ENCODE measurements around the genes DESI1, SREBF2 and SMDT1.

GRCh38 chr22:40329739-40330600 lies 16.3 kb upstream of the ADSL start:
- PRO-cap, result no peak
- RAMPAGE, long total RNA, 2 experiments, result no peak in any of the 2 experiments

DNA sequence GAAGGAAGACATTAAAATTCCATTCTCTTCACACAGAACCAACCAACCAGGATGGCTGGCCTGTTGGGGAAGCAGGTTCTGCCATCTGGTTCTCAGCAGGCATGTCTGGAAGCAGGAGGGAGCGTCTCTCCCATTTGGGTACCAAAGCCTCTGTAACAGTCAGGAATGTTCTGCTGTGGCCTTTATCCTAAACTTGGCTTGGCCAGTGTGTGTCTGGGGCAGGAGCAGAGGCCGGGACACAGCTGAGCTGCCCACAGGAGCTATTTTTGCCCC lies 29.2 kb downstream of the SGSM3 start:
- PRO-cap, result no peak
- RAMPAGE, long total RNA, 2 experiments, result no peak in any of the 2 experiments

- PRO-cap, result bidirectional peak, plus-strand start at chr22:40651889, minus-strand start at chr22:40651726; bidirectional peak, plus-strand start at chr22:40652272, minus-strand start at chr22:40652051
- RAMPAGE, long total RNA, 2 experiments, result no peak in any of the 2 experiments
Observed at GRCh38 chr22:40651581-40652406, 15.3 kb upstream of the MRTFA start.

DNA sequence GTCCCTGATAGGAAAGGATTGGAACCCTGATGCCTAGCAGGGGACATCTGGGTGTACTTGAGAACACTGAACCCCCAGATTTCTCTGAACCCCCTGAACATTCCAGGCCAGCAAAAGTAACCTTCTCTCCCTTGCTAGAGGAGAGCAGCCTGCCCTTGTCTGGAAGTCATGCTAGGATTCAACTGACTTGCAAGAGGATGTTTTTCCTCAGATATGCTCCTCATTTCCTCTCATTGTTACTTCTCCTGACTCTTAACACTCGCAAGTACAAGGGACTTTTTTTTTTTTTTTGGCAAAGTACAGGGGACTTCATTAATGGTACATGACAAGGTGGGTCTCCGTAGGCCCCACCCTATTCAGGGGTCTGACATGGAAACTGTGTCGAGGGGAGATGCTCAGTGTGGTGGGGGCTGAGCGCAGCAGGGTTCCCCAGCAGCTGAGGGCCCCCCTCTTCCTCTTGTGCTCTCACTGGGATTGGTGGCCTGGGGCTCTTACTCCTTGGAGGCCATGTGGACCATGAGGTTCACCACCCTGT lies 6.2 kb upstream of the MCHR1 start:
- PRO-cap, result no peak
- RAMPAGE, long total RNA, 2 experiments, result no peak in any of the 2 experiments

GRCh38 chr22:40963929-40964345 lies 12.8 kb downstream of the RBX1 start:
- PRO-cap, result no peak
- RAMPAGE, long total RNA, 2 experiments, result no peak in any of the 2 experiments

GRCh38 chr22:41169212-41169739 lies 35.8 kb upstream of the L3MBTL2 start:
- PRO-cap, result no peak
- RAMPAGE, long total RNA, 2 experiments, result start-site peak on the plus strand in 1 of 2 experiments, at chr22:41169586-41169607 at its widest, 18 reads per replicate

DNA sequence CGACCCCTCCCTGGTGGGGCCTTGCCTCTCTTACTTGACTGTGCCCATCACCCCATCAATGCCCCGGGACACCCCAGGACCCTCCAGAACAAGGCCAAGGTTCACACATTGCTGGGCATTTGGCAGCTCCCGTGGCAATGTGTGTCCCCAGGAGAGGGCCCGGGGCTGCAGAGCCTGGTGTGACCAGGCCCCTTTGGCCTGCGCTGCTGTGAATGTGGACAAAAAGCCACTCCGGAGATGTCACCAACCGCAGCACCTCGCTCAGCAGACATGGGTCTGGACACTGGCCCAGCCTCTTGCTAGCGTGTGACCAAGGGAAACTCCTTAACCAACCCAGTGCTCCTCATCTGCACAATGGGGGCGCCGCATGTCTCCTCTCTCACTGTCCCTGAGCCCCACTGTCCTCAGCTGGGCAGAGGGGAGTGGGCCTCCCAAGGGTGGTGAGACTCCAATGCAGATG lies 8.0 kb upstream of the CHADL start:
- PRO-cap, result no peak
- RAMPAGE, long total RNA, 2 experiments, result no peak in any of the 2 experiments

- PRO-cap, result no peak
- RAMPAGE, long total RNA, 2 experiments, result no peak in any of the 2 experiments
Observed at GRCh38 chr22:41435608-41436859, 10.6 kb downstream of the TOB2 start.

- PRO-cap, result bidirectional peak, plus-strand start at chr22:41621306, minus-strand start at chr22:41621020
- RAMPAGE, long total RNA, 2 experiments, result start-site peak on the minus strand in 2 of 2 experiments, at chr22:41621014-41621044 at its widest, 20 to 135 reads per replicate
Observed at GRCh38 chr22:41620595-41621123, at the start of gene DESI1. Gene DESI1, minus strand, starts transcription at chr22:41621043.

- PRO-cap, result no peak
- RAMPAGE, long total RNA, 2 experiments, result no peak in any of the 2 experiments
Observed at GRCh38 chr22:41746686-41746939, 47.3 kb downstream of the MEI1 start.

DNA sequence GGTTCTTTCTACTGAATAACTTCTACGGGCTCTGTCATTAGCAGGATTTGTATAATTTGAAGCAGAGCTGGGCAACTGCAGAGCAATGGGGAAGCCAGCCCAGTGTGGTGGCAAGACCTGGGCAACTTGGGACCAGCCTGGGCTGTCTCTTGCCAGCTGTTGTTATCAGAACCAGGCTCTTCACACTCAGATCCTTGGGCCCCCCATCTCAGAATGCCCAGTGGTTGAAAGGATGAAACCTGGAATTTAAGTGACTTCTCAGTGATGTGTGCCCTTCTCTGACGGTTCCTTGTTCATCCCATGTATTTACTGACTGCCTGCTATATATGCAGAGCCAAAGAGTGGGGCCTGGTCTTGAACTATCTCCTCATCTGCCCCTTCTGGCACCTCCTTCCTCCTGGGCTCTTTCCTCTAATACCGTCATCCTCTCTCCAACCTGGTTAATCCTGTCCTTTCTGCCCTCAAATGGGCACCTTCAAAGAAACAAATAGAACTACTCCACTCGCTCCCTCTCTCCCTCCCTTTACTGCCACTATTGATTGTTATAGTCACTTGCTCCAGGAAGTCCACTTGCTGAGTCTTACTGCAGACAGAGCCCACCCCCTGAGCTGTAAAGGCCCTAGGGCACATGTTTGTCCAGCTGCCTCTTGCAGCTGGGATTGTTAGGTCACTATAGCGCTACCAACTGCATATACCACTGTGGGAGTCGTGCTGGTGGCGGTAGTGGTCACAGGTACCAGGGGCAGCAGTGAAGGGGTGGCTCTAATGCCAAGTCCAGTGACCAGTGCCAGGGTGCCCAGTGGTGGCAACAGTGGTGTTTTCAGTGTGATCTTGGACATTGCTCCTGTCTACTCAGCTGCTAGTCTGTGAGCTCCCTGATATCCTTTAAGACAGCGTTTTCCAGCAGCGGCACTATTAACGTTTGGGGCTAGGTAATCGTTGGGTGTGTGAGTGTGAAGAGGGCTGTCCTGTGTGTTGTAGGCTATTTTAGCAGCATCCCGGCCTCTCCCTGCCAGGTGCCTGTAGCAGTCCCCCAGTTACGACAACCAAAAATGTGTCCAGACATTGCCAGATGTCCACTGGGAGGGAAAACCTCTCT lies 4.5 kb upstream of the SREBF2 start:
- PRO-cap, result no peak
- RAMPAGE, long total RNA, 2 experiments, result no peak in any of the 2 experiments

DNA sequence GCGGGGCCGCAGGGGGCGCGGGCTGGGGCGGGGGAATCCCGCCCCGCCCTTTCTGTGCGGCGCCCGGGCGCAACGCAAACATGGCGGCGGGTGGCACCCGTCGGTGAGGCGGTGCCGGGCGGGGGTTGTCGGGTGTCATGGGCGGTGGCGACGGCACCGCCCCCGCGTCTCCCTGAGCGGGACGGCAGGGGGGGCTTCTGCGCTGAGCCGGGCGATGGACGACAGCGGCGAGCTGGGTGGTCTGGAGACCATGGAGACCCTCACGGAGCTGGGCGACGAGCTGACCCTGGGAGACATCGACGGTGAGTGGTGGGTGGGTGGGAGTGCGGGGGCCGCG lies at the start of gene SREBF2:
SREBF2 (plus strand) TSS at position 49 of the 337 bp plus-strand sequence.
- PRO-cap, result bidirectional peak, plus-strand start at position 81 of the sequence, minus-strand start outside the sequence
- RAMPAGE, long total RNA, 2 experiments, result start-site peak on the plus strand in 2 of 2 experiments, centred at positions 65 to 188 of the sequence, 20 to 188 reads per replicate

DNA sequence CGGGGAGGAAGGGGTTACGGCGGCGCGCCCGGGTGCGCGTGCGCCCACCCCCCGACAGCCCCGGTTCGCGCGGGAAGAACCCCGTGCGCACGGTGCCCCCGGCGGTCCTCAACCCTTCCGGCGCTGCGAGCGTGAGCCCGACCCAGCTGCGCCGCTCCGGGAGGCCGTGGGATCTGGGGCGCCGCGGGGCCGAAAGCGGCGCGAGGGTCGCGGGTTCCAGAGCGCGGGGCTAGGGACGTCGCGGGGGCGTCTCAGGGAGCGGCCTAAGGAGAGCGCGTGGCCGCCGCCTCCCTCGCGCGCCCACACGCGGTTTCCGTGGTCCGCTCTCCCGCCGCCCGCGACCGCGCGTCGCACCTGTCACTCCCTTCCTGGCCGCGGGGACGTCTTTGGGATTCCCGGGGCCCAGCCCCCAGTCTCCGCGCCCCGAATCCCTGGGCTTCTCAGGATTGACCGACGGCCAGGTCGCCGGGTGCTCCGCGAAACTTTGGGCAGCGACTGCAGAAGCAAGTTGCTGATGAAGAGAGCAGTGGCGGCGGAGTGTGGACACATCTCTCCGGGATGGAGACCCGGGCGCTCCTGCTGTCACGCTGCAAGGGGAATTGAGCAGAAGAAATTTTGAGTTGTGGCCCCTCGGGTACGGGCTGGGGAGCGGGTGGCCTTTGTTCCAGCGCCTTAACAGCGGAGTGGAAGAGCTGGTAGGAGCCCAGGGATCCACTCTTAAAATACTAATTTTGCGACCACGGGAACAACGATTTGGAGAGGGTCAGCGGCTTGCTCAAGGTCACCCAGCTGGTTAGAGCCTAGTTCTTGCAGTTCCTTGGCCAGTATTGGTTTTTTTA lies 708 bp downstream of the SREBF2 start:
- PRO-cap, result no peak
- RAMPAGE, long total RNA, 2 experiments, result start-site peak on the plus strand in 1 of 2 experiments, centred at position 364 of the sequence, 27 reads per replicate

DNA sequence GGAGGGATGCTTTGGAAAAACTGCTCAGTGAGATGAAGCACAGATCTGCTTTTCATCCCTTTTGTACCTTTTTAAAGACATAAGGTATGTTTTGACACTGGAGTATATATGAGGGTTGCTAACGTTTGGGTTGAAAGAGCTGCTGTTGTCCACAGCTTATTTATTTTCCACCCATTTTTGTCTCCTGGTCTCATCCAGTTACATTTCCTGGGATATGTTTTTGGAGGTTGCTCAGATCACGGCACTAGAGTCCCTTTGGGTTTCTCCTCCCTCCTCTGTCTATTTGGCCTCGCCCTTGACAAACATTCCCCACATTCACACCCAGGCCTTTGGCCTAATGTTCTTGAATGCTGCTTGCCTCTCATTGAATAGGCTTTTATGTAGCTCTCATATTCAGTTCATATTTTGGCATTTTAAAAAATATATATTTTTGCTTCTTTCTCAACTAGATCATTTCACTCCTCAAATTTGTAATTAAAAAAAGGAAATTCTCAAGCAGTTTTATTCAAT lies 8.4 kb downstream of the SREBF2 start:
- PRO-cap, result no peak
- RAMPAGE, long total RNA, 2 experiments, result no peak in any of the 2 experiments

GRCh38 chr22:41868465-41868969 lies 35.6 kb downstream of the SREBF2 start:
- PRO-cap, result no peak
- RAMPAGE, long total RNA, 2 experiments, result no peak in any of the 2 experiments

GRCh38 chr22:41870821-41871352 lies 38.0 kb downstream of the SREBF2 start:
- PRO-cap, result no peak
- RAMPAGE, long total RNA, 2 experiments, result no peak in any of the 2 experiments

GRCh38 chr22:41910446-41910965 lies 4.4 kb downstream of the SHISA8 start:
- PRO-cap, result no peak
- RAMPAGE, long total RNA, 2 experiments, result no peak in any of the 2 experiments

DNA sequence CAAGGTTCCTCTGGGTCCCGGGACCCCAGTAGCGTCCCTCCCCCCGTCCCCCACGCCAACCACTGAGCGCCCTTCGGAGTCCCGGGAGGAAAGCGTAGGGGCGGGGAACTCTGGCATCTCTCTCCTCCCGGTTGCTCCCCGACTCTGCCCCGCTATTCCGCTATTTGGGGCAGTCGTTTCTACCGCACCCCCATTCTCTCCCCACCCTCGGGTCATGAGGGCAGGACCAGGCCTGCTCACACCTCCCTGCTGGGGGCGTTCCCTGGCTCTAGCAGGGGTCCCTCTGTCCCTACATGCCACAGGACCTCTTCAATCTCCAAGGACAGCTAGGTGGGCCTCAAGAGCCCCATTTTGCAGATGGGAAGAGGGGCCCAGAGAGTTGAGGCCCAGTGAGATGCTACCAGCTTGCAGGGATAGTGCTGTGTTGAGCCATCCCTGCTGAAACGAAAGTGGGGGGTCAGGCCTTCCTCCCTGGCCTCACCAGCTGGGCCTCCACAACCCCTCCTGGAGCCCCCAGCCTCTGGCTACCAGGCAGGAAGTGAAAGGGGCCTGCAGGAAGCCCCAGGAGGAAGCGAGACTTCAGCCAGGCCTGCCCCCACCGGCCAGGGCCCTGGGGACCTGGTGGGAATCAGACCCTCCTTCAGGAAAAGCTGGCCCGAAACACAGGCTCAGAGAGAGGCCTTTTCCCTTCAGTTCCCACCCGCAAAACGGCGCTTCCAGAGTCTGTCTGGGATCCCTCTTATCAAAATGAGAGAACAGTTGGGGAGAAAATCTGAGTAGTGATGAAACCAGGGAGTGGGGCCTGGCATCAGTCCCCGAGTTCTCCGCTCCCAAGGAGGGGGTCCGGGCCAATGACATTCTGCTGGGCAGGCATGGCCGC lies 5.6 kb upstream of the SHISA8 start:
- PRO-cap, result no peak
- RAMPAGE, long total RNA, 2 experiments, result no peak in any of the 2 experiments

- PRO-cap, result no peak
- RAMPAGE, long total RNA, 2 experiments, result no peak in any of the 2 experiments
Observed at GRCh38 chr22:41951719-41952614, 5.0 kb upstream of the CENPM start.

GRCh38 chr22:42079426-42080271 lies at the start of gene SMDT1:
Gene SMDT1, plus strand, starts transcription at chr22:42079700.
- PRO-cap, result bidirectional peak, plus-strand start at chr22:42079728, minus-strand start at chr22:42079592; bidirectional peak, plus-strand start at chr22:42080139, minus-strand start at chr22:42079956
- RAMPAGE, long total RNA, 2 experiments, result start-site peak on the plus strand in 2 of 2 experiments, at chr22:42079700-42079763 at its widest, 21 to 37 reads per replicate

Data from lower leg skin (tissue), 2 donors.